Aorta (tissue), 1 donor: ENCODE data around the gene ANKRD6.

GRCh38 chr6:89346505-89346741, 6.1 kb downstream of the UBE2J1 start:
- PRO-cap: no peak

DNA sequence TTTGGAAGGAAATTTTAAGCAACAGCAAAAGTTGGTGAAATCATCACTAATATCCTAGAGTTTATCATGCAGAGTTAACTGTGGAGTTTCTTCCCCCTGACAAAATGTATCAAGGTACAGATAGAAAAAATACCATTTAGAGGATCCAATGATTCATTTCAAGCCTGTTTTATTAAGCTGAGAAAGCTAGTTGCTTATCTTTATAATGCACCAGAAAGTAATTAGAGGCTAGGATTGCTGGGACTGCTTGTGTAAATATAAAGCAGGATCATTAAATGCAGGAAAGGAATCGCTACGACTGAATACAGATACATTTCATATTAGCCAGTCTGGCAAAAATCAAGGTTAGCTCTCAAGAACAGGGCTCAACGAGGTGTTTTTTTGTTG, 916 bp downstream of the UBE2J1 start:
- PRO-cap: no peak

DNA sequence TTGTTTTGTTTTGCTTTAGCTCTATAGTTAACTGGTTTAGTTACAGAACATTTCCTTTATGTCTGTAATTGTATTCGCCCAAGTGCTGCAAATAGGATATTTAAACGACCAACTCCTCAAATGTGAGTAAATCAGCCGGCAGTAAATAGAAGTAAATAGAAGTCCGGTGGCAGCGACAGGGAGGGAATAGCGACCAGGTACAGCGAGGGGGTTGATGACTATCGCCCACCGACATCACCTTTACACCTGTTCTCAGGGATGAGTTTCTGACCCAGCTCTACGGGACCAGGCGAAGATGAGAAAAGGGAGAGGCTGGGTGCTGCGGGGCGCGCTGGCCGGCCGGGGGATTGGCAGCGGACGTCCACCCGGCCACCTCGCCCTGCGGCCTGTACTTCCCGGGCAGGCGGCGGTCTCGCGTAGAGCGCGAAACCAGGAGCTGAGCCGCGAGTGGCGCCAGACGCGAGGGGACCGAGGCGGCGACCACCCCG, 478 bp downstream of the UBE2J1 start:
- PRO-cap: bidirectional peak, plus-strand start at position 456 of the sequence, minus-strand start at position 348 of the sequence

GRCh38 chr6:89432664-89433408, at the start of gene ANKRD6:
Gene ANKRD6 (plus strand): TSS chr6:89433152.
- PRO-cap: unidirectional peak, plus-strand start at chr6:89433142

- PRO-cap: no peak
Observed at GRCh38 chr6:89474704-89475039, 41.7 kb downstream of the ANKRD6 start.

GRCh38 chr6:89566695-89567487, 71.7 kb downstream of the LYRM2 start:
- PRO-cap: no peak

DNA sequence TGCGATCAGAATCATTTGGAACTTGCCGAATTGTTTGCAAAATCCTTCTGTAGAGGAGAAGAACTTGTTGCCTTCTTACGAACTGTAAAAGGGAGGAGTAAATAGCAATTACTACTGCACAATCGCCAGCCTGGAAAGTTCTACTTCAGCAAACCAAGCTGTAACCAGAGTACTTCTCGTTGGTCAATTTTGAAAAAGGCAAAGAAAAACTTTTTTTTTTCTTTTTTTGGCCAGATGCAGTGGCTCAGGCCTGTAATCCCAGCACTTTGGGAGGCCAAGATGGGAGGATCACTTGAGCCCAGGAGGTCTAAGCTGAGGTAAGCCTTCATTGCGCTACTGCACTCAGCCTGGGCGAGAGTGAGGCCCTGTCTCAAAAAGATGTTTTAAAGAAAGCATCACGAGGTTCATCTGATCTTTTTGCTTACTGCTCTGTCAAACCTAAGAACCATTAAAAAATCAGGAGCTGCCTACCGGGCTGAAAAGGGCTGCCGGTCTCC, 698 bp downstream of the LYRM2 start:
- PRO-cap: no peak

DNA sequence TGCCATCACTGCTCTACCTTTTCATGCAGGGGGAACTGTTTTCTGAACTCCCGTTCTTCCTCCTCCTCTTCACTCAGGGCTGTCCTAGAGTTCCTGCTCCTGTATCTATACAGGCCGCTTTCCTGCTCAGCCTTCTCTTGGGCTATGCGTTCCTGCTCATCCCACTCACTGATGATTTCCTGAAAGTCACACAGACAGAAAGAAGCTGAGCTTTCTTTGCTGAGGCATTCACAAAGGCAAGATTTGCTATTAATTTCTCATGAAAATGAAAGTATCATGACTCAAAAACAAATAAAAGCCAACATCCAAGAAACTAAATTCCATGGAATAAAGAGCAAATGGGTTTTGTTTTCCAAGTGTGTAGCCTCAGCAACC, 52.1 kb upstream of the LYRM2 start:
- PRO-cap: no peak

DNA sequence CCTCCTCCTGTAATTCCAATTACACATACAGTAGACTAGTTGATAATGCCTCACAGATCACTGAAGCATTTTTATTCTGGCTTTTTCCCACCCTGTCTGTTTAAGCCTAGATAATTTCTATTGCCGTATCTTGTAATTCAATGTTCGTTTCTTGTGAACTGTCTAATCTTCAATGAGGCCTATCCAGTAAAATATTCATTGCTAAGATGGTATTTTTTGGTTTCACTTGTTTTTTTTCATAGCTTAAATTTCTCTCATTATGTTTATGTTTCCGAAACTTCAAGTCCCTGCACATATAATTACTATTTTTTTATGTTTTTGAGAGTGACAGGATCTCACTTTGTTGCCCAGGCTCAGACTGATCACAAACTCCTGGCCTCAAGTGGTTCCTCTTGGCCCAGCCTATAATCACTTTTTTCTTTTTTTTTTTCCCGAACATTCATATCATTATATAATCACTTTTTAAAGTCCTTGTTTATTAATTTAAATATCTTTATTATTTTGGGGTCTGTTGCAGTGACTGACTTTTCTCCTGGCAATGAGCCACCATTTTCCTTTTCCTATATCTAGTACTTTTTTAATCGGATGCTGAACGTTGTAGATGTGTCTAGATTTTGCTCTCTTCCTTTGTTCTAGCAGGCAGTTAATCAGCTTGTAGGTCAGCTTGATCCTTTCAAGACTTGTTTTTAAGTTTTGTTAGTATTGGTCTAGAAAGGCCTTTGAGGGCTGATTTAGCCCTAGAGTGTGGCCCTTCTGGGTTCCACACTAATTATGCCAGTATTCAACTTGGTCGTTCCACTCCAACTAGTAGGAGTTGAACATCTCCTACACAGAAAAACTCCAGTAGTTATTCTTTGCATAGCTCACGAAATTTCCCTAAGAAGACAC, 11.7 kb downstream of the MDN1 start:
- PRO-cap: no peak

GRCh38 chr6:90072806-90073424, 178.6 kb downstream of the GJA10 start:
- PRO-cap: no peak

GRCh38 chr6:90083862-90084485, 189.7 kb downstream of the GJA10 start:
- PRO-cap: no peak

DNA sequence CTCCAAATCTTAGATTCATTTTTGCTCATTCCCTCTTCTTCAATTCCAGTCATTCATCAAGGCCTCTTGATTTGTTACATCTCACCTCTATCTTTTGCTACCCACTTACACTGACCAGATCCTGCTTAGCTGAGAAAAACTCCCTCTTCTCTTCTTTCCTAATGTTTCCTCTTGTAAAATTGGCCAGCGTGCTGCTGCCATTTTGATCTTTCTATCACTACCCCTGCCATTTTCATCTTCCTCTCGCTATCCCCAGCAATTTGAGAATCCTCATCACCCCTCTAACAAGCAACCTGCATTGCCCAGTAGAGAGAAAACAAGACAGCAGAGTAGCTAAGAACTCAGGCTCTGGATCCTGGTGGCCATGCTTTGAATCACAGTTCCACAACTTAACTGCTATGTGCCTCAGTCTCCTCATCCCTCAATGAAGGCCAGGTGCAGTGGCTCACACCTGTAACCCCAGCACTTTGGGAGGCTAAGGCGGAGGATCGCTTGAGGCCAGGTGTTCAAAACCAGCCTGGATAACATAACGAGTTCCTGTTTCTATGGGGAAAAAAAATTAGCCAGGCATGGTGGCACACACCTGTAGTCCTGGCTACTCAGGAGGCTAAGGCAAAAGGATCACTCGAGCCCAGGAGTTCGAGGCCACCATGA, 23.9 kb downstream of the BACH2 start:
- PRO-cap: no peak

DNA sequence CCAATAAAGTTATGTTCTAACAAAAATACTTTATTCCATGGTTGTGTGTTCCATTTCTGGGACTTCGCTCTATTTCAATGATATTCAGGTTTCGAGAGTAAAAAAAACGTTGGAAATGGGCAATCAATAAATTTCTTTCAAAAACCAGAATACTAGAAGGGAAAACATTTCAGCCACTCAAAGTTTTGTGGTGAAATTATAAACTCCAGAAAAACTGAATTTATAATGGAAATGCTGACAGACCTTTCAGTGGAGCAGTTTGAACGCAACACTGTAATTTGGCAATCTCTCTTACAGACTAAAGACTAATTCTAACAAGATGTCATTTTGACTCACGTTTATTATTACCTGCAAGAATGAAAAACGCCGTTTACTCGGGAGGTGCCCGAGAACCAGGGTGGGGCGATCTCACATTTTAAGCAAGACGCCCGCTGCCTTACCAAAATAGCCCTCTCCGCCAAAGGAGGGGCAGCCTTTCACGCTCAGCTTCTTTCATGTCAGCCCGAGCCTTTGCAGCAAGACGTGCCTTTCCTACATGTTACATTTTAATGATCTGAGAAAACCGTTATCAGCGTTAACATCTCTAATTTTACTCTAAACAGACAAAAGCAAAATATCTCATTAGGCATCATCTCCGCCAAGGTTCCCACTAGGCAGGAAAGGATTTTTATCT, 2.2 kb downstream of the BACH2 start:
- PRO-cap: no peak

DNA sequence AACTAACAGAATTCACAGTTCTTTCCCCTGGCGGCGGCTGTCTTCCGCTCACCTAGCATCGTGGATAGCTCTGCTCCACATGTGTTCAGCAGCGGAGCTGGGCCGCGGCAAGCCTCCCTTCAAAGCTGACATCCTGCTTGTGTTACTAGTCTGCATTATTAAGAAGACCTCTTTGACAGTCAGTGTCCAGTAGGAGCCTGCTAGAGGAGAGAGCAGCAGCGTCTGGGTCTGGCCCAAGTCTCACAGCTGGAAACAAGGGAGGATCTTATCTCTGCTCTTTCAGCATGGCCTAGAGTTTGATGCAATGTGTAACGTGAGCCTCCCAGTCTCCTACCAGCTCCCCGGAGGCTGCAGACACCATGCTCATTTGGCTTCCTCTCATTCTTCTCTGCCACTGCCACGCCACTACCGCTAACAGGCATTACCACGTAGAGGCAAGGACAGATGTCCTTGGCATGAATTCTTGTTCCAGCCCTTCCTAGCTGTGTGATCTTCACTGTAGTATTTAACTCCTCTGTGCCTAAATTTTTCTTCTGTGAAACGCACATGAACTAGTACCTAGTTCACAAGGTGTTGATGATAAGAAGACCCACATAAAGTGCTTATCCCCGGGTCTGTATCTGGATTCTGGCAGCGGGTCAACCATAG, 107.0 kb upstream of the BACH2 start:
- PRO-cap: no peak

- PRO-cap: no peak
Observed at GRCh38 chr6:90514144-90514481, 72.8 kb downstream of the MAP3K7 start.

GRCh38 chr6:91052985-91053563, 466.2 kb upstream of the MAP3K7 start:
- PRO-cap: no peak

DNA sequence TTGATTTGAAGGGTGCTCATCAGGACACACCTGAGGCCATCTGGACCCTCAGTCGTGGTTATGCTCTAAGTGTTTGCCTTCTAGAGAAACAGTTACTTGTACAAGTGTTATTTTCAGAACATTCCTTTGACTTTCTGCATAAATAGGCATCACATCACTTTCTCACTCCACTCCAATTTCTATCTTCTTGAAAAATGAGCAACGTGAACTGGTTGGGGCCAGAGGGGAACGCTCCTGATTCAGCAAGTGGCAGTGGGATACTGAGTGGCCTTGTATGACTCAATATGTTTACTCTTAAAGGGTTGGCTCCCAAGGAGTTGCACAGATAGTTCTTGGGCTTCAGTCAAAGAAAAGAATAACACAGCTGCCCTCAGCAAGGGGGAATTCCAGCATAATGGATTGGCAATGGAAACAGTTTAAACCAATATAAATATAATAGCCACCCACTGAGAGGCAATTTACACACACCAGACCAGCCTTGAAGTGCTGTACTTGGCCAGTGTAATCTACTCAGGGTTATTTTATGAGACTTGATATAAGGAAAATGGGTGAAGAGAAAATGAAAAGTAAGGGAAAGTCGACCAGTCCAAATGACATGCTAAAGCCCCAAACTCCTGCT, 712.6 kb upstream of the MAP3K7 start:
- PRO-cap: no peak

GRCh38 chr6:92524721-92525121, 894.6 kb downstream of the EPHA7 start:
- PRO-cap: no peak

- PRO-cap: no peak
Observed at GRCh38 chr6:92589989-92590395, 829.4 kb downstream of the EPHA7 start.

- PRO-cap: no peak
Observed at GRCh38 chr6:92723514-92724129, 695.7 kb downstream of the EPHA7 start.